Melanocyte of skin (primary cell): ENCODE measurements around the gene SCMH1.

DNA sequence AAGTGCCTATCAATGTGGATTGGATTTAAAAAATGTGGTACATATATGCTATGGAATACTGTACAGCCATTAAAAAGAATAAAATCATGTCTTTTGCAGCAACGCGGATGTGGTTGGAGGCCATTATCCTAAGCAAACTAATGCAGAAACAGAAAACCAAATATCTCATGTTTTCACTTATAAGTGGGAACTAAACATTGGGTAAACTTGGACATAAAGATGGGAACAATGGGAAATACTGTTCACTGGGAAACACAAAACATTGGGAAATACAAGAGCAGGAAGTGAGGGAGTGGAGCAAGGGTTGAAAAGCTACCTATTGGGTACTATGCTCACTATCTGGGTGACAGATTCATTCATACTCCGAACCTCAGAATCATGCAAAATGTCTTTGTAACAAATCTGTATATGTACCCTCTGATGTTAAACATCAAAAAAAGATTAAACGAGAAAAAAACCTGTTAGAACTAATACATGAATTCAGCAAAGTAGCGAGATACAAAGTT is 17.4 kb upstream of the PPT1 start:
- CAGE, long polyA plus RNA, 2 experiments = no peak in any of the 2 experiments

DNA sequence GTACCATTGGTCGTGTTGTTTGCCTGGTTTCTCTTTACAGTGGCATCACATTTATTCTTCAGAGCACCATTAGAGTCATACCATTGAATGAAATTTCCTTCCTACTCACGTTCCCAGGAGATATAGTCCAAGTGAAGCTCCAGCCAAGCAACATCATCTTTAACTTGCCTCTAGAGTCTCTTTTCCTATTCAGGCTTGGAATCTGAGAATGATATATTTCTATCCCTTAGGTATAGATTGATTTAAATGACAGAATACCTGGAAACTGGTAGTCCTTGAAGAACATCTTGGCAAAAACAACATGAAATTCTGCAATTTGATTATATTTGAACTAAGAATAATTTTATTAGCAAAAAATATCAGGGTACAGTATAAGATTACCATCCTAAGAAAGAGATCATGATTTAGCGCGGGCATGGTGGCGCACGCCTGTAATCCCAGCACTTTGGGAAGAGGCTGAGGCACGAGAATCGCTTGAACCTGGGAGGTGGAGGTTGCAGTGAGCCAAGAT is 28.1 kb downstream of the RLF start:
- CAGE, long polyA plus RNA, 2 experiments = no peak in any of the 2 experiments

DNA sequence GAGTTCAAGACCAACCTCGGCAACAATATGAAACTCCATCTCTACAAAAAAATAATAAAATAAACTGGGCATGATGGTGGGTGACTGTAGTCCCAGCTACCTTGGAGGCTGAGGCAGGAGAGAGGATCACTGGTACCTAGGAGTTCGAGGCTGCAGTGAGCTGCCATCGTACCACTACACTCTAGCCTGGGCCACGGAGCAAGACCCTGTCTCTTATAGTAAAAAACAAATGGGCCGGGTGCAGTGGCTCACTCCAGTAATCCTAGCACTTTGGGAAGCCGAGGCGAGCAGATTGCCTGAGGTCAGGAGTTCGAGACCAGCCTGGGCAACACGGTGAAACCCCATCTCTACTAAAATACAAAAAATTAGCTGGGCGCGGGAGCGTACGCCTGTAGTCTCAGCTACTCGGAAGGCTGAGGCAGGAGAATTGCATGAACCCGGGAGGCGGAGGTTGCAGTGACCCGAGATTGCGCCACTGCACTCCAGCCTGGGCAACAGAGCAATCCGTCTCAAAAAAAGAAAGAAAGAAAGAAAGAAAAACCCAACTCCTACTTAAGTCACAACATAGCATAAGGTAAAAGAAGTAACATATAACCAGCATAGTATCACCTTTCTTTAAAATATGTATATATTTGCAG is 30.4 kb upstream of the TMCO2 start:
- CAGE, long polyA plus RNA, 2 experiments = no peak in any of the 2 experiments

DNA sequence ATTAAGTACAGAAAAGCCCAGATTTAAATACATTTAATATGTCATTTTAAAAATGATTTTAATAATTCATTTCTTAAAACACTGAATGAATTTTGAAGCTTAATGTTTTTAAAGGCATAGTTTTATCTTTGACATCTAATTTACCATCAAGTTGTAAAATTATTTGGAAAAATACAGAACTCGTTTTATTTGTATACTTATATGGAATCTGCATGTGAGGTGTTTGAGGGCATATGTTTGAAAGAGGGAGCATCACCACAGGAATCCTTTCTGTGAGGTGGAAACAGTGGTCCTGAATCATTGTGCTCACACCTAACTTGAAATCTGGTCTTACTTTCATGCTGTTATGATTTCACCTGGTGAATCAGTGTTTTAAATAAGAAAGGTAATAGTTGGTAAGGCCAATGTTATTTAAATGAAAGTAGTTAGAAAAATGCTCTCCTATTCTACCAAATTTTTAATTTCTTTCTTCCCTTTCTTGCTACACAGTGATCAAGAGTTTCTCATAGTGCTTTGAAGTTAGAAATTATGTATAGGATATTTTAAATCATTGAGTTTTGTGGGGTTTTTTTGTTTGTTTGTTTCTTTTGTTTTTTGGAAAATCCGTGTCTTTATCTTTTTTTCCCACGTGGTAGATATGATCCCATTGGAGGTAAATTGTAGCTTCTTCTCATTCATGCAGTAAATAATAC is 24.2 kb downstream of the COL9A2 start:
- CAGE, long polyA plus RNA, 2 experiments = no peak in any of the 2 experiments

DNA sequence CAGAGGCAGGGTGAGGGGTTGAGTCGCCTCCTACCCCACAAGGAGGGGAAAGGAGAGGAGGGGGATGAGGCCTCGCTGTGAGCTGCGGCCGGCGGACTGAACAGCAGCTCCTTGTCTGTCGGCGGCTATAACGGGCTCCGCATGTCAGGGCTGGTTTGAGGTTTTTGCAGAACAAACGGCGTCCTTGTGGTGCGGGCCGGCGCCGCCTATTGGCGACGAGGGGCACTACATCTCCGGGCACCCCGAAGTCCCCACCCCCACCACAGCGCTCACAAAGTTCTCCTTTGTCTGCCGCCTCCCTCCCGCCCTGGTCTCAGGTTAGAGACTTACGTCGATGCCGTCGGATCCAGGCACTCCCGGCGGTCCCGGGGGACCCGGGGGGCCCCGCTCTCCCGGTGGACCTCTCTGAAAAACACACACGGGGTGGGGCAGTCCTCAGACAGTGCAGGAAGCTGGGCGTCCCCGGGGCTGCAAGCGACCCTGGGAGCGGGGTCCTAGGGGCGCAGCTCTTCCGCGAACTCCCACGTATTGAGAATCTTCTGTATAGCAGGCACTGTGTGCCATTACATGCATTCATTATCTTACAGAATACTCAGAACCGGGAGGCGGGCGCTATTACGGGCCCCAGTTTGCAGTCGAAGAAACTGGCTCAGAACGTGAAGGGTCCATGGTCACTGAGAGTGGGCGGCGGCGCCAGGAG is 1.7 kb downstream of the COL9A2 start:
- CAGE, long polyA plus RNA, 2 experiments = no peak in any of the 2 experiments

GRCh38 chr1:40387255-40387971 is 13.9 kb downstream of the SMAP2 start:
- CAGE, long polyA plus RNA, 2 experiments = no peak in any of the 2 experiments

DNA sequence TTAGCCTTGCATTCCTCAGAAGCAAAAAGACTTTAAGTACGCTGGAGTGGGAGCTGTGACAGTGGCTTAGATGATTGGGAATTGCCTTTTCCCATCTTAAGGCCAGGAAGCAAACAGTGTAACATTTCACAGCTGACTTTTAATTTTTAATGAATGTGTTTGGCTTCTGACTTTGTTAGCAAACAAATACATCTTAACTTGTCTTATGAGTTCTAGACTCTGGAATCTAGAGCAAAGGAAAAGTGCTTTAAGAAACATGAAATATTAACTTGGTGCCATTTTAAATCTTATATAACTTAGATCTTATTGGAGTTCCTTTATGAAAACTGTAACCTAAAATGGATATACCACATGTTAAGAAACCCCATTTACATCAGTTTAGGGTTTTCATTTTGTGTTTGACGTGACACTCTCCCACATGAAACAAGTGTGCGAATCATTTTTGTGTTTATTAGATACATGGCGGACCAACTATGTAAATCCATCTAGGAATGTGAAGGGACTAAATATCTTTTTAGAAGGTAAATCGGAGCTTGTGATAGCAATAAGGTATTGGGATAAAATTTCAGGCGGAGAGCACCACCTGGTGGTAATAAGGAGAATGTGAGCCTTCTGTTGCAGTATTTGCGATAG is 31.0 kb downstream of the SMAP2 start:
- CAGE, long polyA plus RNA, 2 experiments = no peak in any of the 2 experiments

- CAGE, long polyA plus RNA, 2 experiments = no peak in any of the 2 experiments
Observed at GRCh38 chr1:40413537-40414143, 36.6 kb upstream of the ZFP69B start.

DNA sequence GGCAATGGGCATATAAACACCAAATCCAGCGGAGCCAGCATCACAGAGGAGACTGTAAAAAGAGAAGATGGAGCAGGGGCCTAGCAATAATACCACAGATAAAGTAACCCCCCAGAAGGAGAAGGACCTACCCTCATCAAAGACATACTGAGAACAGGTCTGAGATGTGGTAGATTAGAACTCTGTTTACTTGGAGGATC is 32.9 kb upstream of the ZFP69B start:
- CAGE, long polyA plus RNA, 2 experiments = no peak in any of the 2 experiments

- CAGE, long polyA plus RNA, 2 experiments = no peak in any of the 2 experiments
Observed at GRCh38 chr1:40715474-40716503, 24.3 kb downstream of the NFYC start.

GRCh38 chr1:40716504-40717137 is 25.1 kb downstream of the NFYC start:
- CAGE, long polyA plus RNA, 2 experiments = no peak in any of the 2 experiments

DNA sequence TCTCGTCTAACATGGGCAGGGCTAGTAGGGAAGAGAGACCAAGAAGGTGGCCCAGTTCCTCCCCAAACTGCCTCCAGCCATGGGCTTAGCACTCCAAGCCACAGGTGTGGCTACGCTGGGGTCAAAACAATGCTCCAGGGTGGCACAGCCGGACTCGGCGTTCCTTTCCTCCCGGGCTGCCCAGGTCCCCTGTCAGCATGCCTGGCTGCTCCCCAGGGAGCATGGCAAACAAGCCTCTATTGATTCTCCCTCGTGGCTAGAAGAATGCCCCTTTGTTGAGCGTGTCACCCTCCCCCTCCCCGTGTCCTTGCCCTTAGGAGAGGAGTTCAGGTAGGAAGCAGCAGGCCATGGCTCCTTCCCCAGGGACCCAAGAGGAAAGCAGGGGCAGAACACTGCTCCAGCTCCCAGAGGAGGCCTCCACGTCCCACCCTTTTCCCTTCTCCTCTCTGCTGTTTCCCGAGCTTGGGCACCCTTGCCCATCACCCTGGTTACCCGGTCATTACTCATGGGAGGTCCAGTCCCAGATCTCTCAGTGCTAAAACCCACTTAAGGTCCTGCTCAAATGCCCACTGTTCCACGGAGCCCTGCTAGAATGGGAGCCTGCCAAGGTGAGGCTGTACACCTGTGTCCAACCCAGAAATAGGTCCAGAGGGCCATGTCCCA is 57.4 kb upstream of the CITED4 start:
- CAGE, long polyA plus RNA, 2 experiments = no peak in any of the 2 experiments

GRCh38 chr1:40986403-40987056 is 7.0 kb downstream of the CTPS1 start:
- CAGE, long polyA plus RNA, 2 experiments = no peak in any of the 2 experiments

- CAGE, long polyA plus RNA, 2 experiments = no peak in any of the 2 experiments
Observed at GRCh38 chr1:41001921-41002522, 19.5 kb downstream of the SLFNL1 start.

GRCh38 chr1:41014843-41015552 is 6.5 kb downstream of the SLFNL1 start:
- CAGE, long polyA plus RNA, 2 experiments = no peak in any of the 2 experiments

DNA sequence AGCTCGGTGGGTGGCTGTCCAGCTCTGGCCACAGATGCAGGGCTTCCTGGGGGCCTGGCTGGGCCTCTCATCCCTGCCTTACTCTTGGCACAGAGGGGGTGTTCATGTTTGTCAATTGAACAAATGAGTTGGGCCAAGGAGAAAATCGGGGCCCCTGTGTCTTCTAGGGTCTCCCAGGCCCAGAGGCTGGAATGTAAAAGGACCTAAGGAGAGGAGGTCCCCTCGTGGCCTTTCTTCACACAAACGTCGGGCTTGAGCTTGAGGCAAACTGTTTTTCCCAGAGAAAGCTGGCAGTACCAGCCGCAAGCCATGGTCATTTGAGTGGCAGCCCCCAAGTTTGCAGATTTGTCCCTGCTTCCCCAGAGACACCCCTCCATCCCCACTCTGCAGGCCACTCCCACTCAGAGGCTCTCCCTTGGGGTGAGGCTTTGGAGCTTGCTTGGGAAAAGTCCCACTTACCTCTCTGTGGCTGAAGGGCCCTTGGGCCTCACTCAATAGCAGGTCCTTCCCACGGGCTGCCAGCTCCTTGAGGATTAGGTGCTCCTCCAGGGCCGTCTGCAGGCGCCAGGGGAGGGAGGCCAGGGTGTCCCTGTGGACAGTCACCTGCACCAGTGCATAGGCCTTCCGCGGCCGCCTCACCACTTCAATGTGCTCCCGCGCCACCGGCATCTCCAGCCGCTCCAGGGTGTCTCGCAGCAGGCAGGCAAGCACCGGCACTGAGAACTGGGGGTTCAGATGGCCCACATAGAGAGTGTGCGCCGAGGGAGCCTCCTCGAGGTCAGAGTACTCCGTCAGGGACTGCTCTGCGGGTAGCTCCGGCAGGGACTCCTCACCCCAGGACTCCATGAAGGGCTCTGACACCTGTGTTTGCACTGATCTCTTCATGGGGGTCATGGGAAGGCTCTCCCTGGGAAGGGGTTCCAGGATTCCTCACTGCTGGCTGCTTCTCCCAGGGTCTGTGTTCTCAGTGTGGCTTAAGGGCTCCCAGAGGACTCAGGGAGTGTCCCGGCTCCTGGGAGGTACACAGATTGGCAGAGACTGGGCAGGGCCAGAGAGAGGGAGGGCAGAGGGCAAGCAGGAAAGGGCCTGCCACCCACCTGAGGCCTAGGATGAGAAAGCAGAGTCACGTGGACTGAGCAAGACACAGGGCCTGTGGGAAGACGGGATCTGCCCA is 1.4 kb downstream of the SLFNL1 start:
- CAGE, long polyA plus RNA, 2 experiments = no peak in any of the 2 experiments

DNA sequence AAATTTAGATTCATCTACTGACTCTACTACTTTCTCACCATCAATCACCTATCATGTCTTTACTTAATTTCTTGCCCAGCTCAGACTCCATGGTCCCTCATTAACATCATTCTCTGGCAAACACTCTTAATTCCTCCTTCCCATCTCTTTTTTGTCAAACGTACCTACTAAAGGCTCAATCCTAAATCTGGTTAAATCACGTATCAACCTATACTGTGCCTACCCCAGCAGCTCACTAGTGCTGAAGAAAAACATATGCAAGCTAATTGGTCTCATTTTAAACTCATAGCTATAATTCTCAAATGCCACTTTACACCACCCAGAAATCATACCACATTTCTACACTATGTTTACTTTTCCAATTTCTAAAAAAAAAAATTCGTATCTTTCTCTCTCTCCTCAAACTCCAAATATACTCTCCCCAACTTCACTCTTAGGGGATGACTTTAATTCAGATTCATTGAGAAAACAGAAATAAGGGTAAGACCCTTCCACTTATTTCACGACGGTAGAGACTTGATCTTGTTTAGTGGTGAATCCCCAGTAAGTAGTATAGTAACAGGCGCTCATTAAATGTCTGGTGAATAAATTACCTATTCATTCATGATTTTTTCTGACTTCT is 78.0 kb downstream of the SCMH1 start:
- CAGE, long polyA plus RNA, 2 experiments = no peak in any of the 2 experiments

DNA sequence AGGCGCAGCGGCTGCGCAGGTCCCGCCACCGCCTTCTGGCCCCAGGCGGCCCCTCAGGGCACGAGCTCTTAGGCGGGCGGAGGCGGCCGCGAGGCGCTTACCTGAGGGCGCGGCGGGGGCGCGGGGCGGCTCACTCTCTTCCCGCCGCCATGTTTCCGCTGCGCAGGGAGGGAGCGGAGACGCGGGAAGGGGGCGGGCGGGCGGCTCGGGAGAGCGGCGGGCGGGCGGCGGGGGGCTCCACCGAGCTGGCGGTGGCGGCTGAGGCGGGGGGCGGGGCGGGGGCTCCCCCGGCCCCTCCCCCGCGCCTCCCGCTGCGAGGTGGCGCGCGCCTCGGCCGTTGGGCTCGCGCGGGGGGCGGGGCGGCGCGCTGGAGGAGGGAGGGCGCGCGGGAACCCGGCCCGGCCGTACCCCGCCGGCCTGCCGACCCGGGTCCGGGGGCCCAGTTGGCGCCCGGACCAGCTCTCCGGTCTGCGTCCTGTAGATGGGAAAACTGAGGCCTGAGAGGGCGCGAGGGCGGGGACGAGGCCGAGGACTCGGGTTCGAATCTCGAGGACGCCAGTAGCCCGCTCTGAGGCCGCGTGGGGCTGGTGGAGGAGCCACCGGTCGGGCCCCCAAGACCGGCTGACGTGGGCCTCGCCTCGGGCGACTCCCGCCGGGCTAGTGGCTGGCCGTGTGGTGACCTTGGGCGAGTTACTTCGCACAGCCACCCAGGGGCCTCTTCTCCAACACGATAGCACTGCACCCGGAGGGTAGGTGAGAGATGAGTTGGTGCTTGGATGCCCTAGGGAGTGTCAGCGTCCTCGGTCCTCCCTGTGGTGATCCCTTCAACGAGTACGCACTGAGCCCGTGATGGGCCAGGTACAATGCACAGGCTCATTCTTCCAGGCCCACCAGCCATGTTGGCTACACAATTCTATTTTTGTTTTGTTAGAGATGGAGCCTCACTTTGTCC is at the start of gene SCMH1:
Gene SCMH1, minus strand, starts transcription at position 349 of the 952 bp plus-strand sequence.
- CAGE, long polyA plus RNA, 2 experiments = no peak in any of the 2 experiments

GRCh38 chr1:41319005-41319700 is 77.0 kb upstream of the SCMH1 start:
- CAGE, long polyA plus RNA, 2 experiments = no peak in any of the 2 experiments

DNA sequence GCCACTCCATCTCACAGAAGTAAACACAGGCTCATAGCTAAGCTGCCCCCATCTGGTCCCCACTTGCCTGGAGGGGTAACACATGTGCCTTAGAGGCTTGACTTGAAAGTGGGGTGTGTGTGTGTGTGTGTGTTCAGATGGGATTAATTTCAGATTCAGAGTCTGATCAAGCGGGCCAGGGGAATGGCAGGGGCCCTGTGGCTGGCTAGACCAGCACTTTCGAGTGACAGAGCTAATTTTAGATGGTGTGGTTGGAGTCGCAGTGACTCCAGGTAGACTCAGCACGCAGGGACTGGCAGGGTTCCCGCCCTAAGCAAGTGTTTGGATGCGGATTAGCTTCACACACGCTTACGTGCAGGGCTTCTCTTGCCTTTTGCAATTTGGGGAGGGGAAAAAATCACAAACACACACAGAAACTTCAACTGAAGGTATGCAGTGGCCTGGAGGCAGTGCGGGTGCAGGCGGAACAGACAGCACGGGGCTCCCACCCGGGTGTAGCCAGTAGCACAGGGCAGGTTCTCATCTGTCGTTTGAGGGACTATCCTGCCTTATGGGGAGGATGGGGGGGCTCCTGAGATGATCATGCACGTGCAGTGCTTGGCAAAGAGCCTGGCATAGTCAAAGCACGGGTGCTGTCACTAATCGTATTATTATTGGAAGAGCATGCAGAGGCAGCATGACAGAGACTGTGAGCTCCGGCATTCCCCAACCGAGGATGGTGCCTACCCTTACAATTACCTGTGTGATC is 1.3 kb downstream of the EDN2 start:
- CAGE, long polyA plus RNA, 2 experiments = no peak in any of the 2 experiments